NCI-H460 (cell line): ENCODE measurements around a stretch of chr2.

RAMPAGE:
- cytosol, long total RNA = no peak
- long total RNA = no peak
- nucleus, long total RNA = no peak
Measured at GRCh38 chr2:46550425-46551241, 8.3 kb upstream of the ATP6V1E2 start.

GRCh38 chr2:46706353-46707041 is 7.4 kb downstream of the SOCS5 start:
RAMPAGE:
- cytosol, long total RNA = no peak
- long total RNA = no peak
- nucleus, long total RNA = no peak

RAMPAGE:
- cytosol, long total RNA = no peak
- long total RNA = no peak
- nucleus, long total RNA = no peak
Measured at GRCh38 chr2:46760263-46761148, 61.4 kb downstream of the SOCS5 start.

GRCh38 chr2:46818106-46818335 is 97.6 kb downstream of the MCFD2 start:
RAMPAGE:
- cytosol, long total RNA = no peak
- long total RNA = no peak
- nucleus, long total RNA = no peak

DNA sequence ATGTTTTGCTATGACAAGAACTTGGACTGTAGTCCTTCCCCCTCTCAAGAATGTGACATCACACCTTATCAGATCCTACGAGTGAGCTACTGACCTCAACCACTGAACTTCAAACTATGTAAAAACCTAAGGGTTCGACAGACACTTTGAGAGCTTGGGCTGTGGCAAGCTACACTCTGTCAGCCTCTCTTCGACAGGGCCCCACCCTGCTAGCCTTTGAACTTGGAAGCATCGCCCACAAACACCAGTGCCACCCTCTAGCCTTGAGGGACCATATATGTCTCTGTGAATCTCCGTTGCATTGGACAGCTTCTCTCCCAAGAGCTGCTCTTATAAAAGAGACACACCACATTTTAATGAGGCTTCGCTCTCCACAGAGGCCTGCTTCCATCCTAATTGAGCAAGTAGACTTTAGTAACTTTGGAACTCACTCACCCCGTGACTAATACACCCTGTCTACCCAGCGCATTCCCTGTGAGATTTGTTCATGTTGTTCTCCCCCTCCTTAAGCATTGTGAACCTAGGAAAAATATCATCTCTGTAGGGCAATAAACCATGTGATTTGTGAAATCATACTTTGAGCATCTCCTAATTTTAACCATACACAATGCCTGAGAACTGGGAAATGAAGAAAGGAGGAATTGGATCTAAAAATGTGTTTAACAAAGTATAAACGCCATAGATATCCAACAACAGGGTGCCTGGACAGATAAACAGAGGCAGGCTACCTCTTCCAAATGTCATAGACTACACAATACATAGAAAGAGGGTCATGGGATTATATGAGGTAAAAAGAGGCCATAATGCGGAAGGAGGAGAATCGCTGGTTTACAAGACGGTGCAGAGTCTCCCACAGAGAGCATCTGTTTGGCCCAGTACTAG is 56.9 kb downstream of the MCFD2 start:
RAMPAGE:
- cytosol, long total RNA = no peak
- long total RNA = no peak
- nucleus, long total RNA = no peak

DNA sequence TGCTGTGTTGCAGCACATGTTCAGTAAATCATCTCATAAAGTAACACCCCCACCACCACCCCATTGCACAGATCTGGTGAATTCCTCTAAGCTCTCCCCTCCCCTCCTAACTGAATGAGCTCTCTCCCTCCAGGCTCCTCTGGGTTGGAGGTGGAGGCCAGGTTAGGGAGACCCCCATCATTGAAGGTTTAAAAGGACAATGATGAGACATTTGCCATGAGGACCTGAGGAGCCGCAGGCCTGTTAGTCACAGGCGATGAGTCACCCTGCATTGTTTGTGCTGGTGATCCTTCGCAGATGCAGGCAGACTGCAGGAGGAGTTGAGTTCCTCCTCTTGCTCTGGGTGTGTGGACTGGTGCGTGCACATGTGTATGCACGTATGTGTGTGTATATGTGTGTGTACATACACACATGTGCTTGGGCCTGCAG is 42.1 kb downstream of the MCFD2 start:
RAMPAGE:
- cytosol, long total RNA = no peak
- long total RNA = no peak
- nucleus, long total RNA = no peak

RAMPAGE:
- cytosol, long total RNA = no peak
- long total RNA = no peak
- nucleus, long total RNA = no peak
Measured at GRCh38 chr2:46942351-46942526, 1.2 kb downstream of the TTC7A start.

DNA sequence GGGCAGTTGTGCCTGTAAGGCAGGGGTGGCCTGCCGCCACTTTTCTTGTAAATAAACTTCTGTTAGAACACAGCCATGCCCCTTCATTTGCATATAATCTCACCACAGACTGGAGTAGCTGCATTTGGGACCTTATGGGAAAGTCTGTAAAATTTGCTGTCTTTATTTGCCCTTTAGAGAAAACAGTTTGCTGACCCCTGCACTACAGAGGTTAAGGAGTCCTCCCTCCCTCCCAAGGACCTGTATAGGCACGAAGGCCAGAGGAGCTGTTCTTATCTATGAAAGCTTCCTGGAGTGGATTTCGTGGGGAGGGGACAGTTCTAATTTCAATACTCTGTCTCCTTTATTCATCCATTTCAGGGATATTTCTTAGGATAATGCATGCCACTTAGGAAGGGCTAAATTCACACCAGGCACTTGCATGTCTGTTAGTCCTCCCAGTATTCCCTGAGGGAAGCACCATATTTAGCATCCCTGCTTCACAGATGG is 42.6 kb downstream of the TTC7A start:
RAMPAGE:
- cytosol, long total RNA = no peak
- long total RNA = no peak
- nucleus, long total RNA = no peak

RAMPAGE:
- cytosol, long total RNA = no peak
- long total RNA = no peak
- nucleus, long total RNA = no peak
Measured at GRCh38 chr2:46988806-46989655, 48.0 kb downstream of the TTC7A start.

DNA sequence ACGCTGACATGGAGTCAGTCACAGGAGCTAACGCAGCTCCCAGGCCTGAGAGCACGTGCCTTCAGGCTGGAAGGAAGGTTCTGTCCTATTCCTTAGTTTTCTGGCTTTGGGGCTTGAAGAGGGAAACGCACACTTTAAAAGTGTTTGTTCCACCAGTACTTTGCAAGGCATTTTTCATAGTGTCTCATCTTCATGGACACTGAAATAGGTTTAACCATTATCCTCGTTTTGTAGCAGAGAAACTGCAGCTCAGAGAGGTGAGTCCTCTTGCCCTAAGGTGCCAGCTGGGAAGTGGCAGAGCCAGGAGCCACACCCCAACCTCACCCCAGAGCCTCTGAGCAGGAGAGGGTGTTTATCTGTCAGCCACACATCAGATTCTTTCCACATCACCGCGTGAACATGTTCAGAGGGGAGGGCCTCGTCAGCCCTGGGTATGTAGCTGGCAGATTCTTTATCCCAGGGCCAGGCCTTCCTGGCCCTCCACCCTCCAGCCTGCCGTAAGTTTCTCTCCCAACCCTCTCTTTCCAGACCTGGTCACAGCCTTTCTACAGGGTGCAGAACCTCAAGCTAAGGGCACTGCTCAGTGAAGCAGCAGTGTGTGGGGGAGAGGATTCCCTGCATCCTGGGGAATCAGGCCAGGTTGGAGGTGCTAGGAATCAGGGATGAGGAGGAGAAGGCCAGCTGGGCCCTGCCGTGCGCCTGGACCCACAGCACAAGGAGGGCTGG is 85.7 kb downstream of the TTC7A start:
RAMPAGE:
- cytosol, long total RNA = no peak
- long total RNA = no peak
- nucleus, long total RNA = no peak

DNA sequence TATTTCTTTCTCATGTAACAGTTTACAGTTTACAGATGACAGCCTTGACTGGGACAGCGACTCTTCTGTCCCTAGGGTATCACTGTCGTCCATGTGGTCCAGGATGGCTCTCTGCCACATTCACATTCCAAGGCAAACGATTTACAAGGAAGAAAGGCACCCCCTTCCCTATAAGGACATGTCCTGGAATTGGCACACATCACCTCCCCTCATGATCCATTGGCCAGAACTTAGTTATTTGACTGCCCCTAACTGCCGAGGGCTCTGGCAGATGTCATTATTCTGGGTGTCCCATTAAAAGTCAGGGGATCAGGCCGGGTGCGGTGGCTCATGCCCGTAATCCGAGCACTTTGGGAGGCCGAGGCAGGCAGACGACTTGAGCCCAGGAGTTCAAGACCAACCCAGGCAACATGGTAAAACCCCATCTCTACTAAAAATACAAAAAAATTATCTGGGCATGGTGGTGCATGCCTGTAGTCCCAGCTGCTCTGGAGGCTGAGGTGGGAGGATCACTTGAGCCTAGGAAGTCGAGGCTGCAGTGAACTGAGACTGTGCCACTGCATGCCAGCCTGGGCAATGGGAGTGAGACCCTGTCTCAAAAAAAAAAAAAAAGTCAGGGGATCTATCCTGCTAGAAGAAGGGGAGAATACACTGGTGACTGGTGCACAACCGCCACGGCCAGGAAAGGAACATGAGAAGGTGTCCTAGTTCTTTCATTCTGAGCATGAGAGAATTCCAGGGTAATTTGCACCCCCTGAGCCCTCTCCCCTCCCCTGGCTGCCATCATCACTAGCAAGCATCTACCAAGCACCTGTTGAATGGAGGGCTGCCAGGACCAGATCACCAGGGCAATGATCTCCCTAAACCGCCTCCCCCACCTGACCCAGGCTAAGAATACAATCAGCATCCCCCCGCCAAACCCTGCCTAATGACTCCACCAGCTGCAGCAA is 100.6 kb downstream of the STPG4 start:
RAMPAGE:
- cytosol, long total RNA = no peak
- long total RNA = no peak
- nucleus, long total RNA = no peak

GRCh38 chr2:47280724-47280923 is 88.5 kb upstream of the EPCAM start:
RAMPAGE:
- cytosol, long total RNA = no peak
- long total RNA = no peak
- nucleus, long total RNA = no peak

GRCh38 chr2:47822004-47822660 is 39.2 kb downstream of the MSH6 start:
RAMPAGE:
- cytosol, long total RNA = no peak
- long total RNA = no peak
- nucleus, long total RNA = no peak

RAMPAGE:
- cytosol, long total RNA = no peak
- long total RNA = no peak
- nucleus, long total RNA = no peak
Measured at GRCh38 chr2:47867183-47867584, 39.1 kb downstream of the FBXO11 start.

RAMPAGE:
- cytosol, long total RNA = no peak
- long total RNA = no peak
- nucleus, long total RNA = no peak
Measured at GRCh38 chr2:48249473-48250515, 64.7 kb upstream of the FOXN2 start.

GRCh38 chr2:48433495-48434080 is 7.0 kb upstream of the PPP1R21 start:
RAMPAGE:
- cytosol, long total RNA = no peak
- long total RNA = no peak
- nucleus, long total RNA = no peak

DNA sequence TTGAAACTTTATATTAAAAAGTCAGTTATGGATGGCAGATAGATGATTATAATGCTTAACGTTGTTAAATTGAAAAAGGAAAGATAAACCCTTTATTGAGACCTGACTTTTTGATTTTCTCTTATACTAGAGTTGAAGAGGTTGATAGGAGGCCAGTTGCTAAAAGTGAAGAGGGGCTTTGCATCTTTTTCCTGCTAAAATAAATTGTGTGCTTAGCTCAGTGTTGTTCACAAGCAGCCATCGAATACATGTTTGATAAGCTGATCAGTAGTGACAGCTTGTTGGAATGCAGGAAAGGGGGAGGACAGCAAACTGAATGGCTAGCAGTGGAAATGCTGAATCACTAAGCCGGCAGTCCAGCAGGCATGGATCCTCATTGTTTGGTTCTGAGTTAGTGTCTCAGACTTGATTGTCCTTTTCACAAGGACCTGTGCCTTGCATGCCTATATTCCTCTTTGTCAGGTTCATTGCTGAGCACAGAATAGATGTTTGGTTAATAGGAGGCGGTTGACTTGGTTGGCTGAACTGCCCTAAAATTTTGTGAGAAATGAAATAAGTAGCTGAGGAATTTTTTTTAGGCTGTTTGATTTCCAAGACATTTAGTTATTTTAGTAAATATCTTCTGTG is 21.6 kb upstream of the STON1 start:
RAMPAGE:
- cytosol, long total RNA = no peak
- long total RNA = no peak
- nucleus, long total RNA = no peak

DNA sequence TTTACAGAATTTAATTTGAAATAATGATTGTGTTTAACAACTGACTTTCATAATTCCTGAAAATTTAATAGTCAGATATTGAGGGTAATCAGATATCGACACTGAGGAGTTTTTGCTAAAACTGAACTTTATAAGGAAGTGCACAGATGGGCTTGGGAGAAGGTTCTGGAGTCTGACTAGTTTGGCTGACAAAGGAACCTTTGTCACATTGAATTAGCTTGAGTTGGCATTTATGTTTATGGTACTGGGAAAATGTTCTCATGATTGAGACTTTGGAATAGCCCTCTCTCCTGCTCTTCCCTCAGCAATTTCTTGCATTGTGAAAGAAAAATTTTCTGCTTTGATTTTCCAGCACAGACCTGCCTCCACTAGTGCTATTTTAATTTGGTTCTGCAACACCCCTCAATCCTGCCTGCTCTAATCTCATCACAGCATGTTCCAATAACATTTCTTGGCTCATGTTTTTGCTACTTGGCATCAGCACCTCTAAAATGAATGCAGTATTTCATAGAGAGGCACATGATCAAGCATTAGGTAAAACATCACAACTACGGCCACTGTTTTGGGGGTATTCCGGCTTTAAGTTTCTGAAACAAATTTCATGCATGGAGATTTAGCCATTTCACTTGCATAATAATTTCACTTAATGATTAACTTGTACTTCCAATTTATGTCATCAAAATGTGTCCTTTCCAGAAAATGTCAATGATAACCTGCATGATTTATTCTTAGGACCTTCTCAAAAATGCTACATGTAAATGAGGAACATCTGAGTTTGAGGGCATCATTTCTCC is 134.0 kb upstream of the FSHR start:
RAMPAGE:
- cytosol, long total RNA = no peak
- long total RNA = no peak
- nucleus, long total RNA = no peak

GRCh38 chr2:51064070-51064423 is 32.1 kb upstream of the NRXN1 start:
RAMPAGE:
- cytosol, long total RNA = no peak
- long total RNA = no peak
- nucleus, long total RNA = no peak

DNA sequence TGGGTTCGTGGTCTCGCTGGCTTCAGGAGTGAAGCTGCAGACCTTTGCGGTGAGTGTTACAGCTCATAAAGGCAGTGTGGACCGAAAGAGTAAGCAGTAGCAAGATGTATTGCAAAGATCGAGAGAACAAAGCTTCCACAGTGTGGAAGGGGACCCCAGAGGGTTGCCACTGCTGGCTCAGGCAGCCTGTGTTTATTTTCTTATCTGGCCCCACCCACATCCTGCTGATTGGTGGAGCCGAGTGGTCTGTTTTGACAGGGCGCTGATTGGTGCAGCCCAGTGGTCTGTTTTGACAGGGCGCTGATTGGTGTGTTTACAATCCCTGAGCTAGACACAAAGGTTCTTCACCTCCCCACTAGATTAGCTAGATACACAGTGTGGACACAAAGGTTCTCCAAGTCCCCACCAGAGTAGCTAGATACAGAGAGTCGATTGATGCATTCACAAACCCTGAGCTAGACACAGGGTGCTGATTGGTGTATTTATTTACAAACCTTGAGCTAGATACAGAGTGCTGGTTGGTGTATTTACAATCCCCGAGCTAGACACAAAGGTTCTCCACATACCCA is 747.8 kb upstream of the NRXN1 start:
RAMPAGE:
- cytosol, long total RNA = no peak
- long total RNA = no peak
- nucleus, long total RNA = no peak